Heart right ventricle (tissue), 2 donors: ENCODE measurements around the gene TSHZ2.

DNA sequence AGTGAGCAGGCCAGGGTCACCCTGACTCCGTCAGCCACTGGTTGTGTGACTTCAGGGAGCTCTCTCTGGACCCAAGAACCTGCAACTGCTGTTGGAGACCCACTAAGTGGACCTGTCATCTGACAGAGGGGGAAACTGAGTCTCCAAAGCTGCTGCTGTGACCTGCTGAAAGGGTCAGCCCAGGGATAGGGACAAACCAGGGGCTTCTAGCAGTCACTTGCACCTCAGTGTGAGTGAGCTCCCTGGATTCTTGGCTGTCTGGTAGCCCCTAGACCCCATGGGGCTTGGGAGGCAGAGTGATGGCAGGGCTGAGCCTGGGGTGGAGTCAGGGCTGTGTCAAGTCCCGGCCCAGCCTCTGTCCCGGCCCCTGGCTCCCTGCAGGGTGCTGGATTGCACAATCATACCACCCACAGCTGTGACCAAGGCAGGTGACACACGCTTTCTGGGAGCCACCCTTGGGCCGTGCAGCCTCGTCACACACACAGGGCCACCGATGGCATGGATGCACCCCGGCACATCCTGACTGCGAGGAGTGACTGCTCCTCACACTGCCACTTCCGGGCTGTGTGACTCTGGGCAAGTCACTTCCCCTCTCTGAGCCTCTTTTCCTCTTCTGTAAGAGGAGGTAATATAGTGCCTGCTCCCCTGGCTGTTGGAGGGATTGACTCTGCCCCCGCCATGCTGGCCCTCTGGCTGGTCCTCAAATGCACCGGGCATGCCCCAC is 93.2 kb downstream of the CEBPB start:
- PRO-cap, 2 experiments: no peak in any of the 2 experiments

- PRO-cap, 2 experiments: no peak in any of the 2 experiments
These were observed 127.0 kb downstream of the CEBPB start for GRCh38 chr20:50317561-50318066.

DNA sequence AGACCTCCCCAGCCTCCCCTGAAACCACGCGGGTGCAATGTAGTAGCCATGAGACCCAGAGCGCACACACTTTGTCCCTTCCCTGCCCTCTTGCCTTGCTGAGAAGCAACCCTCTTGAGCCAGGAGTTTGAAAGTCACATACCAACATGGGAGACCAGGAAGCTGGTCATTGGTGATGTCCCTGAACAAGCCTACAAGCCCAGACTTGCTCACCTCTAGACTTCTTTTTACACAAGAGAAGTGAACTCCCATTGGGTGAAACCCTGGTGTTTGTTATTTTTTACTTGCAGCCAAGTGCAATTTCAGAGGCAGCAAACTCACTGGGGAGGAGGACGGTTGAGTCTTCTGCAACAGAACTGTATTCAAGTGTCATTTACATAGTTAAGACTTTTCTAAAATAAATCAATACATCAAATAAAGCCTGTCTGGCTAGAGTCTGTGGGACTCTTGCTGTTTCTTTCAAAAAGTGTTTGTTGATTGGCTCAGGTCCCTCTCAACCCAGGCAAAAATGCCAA is 138.1 kb upstream of the PTPN1 start:
- PRO-cap, 2 experiments: no peak in any of the 2 experiments

DNA sequence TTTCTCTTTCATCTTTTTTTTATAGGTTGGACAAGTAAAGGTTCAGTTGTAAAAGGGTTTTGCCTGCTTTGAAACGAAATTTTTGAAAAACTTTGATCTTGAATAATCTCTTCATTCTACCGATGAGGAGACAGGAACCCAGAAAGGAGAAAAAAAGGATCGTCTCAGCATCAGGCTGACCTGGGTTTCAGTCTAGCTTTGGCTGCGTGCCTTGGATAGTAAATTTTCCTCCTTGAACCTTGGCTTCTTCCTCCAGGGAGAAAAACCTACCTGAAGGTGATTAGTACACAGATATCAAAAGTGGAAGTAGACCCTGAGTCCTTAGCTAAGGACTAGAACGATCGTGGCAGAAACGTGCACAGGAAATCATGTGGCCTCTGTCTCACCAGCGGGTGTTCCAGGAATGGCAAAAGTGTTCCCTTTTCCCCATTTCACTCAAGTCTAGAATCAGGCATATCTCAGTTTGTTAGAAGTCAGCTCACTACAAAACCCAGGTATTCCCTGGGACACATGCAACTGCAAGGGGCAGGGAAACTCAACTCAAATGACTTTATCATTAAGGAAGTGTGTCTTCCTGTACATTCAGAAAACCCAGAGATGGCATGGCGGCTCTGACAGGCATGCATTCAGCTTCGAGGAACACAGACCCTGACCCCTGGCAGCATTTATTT is 128.1 kb upstream of the PTPN1 start:
- PRO-cap, 2 experiments: no peak in any of the 2 experiments

DNA sequence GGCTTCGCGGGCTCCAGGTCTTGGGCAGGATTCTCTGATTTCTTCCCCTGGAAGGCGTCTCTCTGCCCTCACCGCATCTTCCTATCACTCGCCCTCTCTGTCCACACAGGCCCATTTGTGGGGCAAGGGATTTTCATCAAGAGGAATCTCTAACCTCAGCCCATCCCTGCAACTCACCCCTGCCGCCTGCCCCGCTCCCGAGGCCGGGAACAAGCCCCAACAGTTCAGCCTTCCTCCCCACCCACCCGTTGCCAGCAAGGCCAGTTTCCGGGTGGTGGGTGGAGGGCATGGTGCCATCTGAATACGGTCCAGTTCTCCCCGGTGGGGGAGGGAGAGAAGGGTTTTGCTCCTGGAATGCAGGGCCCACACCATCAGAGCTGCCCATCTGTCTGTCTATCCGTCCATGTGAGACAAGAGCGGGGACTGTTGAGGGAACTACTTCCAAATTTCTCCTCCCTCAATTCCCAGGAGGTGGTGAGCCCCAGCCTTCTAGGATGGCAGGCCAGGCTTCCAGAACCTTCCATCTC is 79.5 kb upstream of the PTPN1 start:
- PRO-cap, 2 experiments: no peak in any of the 2 experiments

DNA sequence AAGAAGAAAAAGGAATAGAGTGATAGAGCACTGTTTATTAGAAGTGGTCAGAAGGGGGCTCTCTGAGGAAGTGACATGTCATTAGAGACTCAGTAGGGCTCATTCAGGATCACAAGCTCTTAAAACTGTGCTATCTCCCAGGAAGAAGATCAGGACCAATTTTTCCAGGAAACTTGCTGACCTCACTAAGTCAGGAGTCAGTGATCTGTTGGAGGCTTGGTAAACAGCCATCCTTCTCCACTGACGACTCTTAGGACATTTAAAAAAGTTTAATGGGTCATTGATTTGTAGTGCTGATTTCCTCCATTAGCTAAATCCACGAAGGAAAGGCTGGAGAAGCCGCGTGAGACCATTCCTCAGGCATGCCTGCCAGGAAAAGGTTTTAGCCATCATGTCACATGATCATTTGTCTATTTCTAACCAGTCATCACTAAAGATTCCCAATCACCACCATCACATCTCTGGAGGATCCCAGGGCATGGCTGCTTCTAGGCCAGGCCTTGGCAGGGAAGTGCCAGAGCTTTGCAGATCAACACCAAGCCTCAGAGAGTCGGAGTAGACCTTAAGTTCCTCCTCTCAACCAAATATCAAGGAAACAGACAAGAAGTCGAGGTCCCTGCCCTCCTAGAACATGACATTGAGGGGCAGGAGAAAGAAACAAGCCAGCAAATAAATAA is 5.8 kb upstream of the PTPN1 start:
- PRO-cap, 2 experiments: no peak in any of the 2 experiments

DNA sequence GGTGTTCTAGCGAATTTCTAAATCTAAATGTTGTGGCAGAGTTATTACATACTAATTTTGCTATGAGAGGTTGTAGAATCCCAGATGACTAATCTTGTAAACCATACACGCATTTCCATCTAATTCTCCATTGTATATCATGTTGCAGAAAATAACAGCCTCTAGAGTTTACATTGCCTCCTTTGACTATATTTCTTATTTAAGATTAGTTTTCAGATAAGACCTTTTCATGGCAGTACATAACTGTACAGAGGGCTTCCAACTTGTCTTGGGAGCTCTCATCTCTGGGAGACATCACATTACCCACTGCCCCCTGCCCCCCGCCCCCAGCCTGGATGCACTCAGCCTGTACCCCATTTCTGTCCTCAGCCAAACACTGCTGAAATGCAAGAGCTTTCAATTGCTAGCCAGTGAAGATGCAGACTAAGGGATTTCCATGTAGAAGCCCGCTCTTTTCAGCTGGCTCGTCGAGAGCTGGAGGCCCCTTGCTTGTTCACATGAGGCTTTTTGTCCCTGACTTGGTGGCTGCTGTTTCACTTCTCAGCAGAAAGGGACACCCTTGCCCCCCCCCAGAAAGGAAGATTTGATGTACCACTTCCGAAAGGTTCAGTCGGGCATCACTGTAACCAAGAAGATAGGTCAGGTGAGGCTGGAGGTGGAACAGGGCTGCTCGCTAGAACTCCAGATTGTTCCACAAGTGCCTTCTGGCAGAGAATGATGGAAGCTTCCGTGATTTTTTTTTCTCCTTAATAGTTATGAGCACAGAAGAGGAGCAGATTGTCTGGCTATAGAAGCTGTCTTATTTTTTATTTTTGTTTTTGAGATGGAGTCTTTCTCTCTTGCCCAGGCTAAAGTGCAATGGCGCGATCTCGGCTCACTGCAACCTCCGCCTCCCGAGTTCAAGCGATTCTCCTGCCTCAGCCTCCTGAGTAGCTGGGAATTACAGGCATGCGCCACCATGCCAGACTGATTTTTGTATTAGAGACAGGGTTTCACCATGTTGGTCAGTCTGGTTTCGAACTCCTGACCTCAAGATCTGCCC is 23.3 kb downstream of the PTPN1 start:
- PRO-cap, 2 experiments: no peak in any of the 2 experiments

GRCh38 chr20:50541541-50542116 is 31.4 kb downstream of the PTPN1 start:
- PRO-cap, 2 experiments: no peak in any of the 2 experiments

GRCh38 chr20:50735129-50736459 is 4.2 kb downstream of the PARD6B start:
- PRO-cap, 2 experiments: no peak in any of the 2 experiments

DNA sequence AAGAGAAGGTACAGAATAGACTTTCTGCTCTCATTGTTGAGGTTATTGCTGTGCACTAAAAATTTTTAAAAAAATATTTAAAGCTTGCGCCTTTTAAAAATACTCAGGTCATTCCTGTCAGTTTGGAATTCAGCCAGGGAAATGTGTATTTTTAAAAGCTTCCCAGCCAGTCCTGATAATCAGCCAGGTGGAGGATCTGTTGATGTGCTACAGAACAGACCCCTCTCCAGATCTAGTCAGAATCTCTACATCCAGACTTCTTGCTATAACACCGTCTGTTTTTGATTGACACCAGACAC is 11.6 kb downstream of the PARD6B start:
- PRO-cap, 2 experiments: peak in 1 of 2 experiments; most common plus-strand start position 178 of the sequence (in 1)

DNA sequence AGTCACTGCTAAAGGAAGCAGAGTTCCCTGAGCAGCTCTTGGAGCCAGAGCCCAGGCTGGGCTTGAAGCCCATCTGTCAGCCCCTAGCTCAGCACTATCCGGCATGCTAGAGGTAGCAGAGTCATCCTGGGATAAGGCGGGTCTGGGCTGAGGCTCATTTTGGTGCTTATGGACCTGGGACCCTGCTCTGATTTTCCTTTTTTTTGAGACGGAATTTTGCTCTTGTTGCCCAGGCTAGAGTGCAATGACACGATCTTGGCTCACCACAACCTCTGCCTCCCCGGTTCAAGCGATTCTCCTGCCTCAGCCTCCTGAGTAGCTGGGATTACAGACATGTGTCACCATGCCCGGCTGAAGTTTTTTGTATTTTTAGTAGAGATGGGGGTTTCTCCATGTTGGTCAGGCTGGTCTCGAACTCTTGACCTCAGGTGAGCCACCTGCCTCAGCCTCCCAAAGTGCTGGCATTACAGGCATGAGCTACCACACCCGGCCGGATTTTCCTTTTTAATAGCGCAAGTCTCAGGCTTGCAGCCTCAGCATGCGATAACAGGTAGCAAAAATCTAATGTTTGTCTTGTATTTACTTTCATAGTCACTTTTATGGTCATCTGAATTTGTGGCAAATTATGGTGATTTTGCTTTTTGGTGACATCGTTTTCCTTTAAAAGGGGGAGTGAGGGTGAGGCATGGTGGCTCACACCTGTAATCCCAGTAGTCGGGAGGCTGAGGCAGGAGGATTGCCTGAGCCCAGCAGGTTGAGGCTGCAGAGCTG is 45.9 kb downstream of the ADNP start:
- PRO-cap, 2 experiments: no peak in any of the 2 experiments

- PRO-cap, 2 experiments: no peak in any of the 2 experiments
These were observed 17.1 kb downstream of the ADNP start for GRCh38 chr20:50913953-50914633.

- PRO-cap, 2 experiments: no peak in any of the 2 experiments
These were observed 3.5 kb downstream of the ADNP start for GRCh38 chr20:50927518-50928406.

- PRO-cap, 2 experiments: no peak in any of the 2 experiments
These were observed 149.1 kb downstream of the NFATC2 start for GRCh38 chr20:51393366-51393949.

DNA sequence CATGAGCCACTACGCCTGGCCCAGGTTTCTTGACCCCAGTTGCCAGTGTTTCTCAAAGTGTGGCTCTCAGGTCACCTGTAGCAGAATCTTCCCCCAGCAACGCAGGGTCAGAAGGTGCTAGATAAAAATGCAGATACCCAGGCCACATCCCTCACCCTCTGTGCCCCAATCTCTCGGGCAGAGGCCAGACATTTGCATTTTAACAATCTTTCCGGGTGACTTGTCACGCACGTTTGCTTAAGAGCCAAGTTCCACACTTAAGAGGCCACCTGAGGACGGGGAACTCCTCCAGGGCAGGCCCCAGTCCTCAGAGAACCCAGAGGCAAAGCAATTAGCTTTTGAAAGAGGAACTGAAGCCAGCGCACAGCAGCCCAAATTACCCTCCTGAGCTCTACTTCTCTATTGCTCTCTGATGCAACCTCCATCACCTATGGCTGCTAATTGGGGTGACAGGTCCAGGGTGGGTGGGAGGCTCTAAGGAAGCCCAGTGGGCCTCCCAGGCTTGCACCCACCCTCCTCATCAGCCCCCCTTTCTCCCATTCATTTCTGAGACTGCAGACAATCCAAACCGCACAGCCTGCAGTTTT is 81.7 kb downstream of the NFATC2 start:
- PRO-cap, 2 experiments: no peak in any of the 2 experiments

DNA sequence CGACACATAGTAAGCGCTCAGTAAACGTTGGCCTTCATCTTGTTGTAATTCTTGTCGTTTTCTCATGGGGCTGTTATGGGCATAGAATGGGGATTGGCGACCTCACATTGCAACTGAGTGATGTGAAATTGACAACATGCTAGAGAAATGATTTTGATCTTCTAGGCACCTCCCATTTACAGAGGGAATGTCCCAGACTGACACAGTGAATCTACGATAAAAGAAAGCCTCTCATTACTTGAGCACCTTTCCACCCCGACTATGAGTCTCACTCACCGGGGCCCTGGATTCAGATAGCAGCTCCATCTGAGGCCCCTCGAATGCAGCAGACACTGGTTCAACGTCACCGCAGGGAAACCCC is 49.2 kb downstream of the NFATC2 start:
- PRO-cap, 2 experiments: no peak in any of the 2 experiments

- PRO-cap, 2 experiments: no peak in any of the 2 experiments
These were observed 19.5 kb upstream of the NFATC2 start for GRCh38 chr20:51562112-51562381.

DNA sequence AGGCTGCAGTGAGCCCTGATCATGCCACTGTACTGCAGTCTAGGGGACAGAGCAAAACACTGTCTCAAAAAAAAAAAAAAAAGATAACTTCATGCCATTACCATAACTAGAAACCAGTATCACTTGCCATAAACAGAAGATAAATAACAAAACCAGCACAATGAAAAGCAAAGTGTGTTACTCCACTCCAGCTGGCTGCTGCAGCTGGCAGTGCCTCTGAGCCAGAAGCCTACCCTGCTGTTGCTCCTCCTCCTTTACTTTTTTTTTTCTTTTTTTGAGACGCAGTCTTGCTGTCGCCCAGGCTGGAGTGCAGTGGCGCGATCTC is 26.0 kb downstream of the ATP9A start:
- PRO-cap, 2 experiments: no peak in any of the 2 experiments

GRCh38 chr20:52492870-52494049 is 301.7 kb upstream of the ZFP64 start:
- PRO-cap, 2 experiments: no peak in any of the 2 experiments

- PRO-cap, 2 experiments: peak in 2 of 2 experiments; most common plus-strand start chr20:52972358 (in 2); most common minus-strand start chr20:52972283 (in 1)
These were observed at the start of gene TSHZ2 for GRCh38 chr20:52971866-52972540. Gene TSHZ2, plus strand, starts transcription at chr20:52972358.